SK-N-SH (cell line): ENCODE results near the genes SLC17A5, MEI4 and IRAK1BP1.

- RRBS: no CpG with 5 or more reads among the region's 16 CpGs
CAGE:
- cytosol, long polyA plus RNA: no peak
- long polyA plus RNA: no peak
- nucleus, long polyA plus RNA: no peak
Measured at GRCh38 chr6:71585055-71585394, 296.4 kb downstream of the OGFRL1 start.

DNA sequence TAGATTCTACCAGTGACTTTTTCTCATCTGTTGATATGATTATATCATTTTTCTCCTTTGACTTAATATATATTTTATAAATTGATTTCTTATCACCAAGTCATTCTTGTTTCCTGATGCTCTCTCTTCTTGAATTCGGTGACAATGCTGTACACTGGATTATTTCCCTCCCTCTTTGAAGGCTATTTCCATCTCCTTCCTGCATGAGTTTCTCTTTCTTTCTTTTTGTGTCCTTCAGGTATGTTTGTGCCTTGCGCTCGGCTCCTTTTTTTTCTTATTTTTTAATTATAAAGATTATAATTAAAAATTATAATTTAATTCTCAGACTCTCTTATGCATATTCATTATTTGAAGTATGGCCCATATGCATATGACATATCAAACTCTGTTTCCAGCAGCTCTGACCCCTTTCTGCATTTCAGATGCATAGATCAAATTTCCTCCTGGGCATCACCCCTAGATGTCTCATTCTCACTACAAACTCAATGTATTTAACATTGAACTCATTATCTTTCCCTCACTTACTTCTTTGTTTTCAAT is 232.8 kb upstream of the RIMS1 start:
- RRBS: no CpG with 5 or more reads among the region's 3 CpGs
CAGE:
- cytosol, long polyA plus RNA: no peak
- long polyA plus RNA: no peak
- nucleus, long polyA plus RNA: no peak

- RRBS: no CpG with 5 or more reads among the region's 1 CpG
CAGE:
- cytosol, long polyA plus RNA: no peak
- long polyA plus RNA: no peak
- nucleus, long polyA plus RNA: start-site peak on the plus strand at chr6:72771196-72771266, 54 and 27 reads in 2 replicates
Measured at GRCh38 chr6:72771082-72771513, 149.2 kb downstream of the KCNQ5 start.

DNA sequence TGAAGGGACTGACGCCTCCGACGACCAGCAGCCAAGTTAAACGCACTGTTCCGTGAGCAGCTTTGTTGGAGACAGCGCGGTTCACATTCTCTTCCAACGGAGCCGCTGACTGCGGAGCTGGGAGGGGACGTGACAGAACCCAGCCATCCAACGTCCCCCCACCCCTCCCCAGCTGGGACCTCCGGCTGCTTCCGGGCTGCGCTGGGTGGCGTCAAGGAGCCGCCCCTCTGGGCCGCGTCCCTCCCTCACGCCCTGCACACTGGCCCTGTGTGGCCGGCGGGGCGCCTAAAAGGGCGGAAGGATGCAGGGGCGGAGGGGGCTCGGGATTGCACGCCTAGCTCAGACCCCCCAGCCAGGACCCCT is 36.3 kb upstream of the KHDC1 start:
- RRBS: 20% methylated on average over 6 of the region's 27 CpGs
CAGE:
- cytosol, long polyA plus RNA: no peak
- long polyA plus RNA: no peak
- nucleus, long polyA plus RNA: no peak

GRCh38 chr6:73451219-73451435 is 970 bp downstream of the CGAS start:
- RRBS: no CpG with 5 or more reads among the region's 11 CpGs
CAGE:
- cytosol, long polyA plus RNA: no peak
- long polyA plus RNA: no peak
- nucleus, long polyA plus RNA: no peak

DNA sequence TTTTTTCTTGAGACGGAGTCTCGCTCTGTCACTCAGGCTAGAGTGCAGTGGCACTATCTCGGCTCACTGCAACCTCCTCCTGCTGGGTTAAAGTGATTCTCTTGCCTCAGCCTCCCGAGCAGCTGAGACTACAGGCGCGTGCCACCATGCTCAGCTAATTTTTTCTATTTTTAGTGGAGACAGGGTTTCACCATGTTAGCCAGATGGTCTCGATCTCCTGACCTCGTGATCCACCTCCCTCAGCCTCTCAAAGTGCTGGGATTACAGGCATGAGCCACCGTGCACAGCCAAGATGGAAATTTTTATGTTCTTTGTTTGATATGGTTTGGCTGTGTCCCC is 14.9 kb downstream of the EEF1A1 start:
- RRBS: no CpG with 5 or more reads among the region's 9 CpGs
CAGE:
- cytosol, long polyA plus RNA: no peak
- long polyA plus RNA: no peak
- nucleus, long polyA plus RNA: no peak

DNA sequence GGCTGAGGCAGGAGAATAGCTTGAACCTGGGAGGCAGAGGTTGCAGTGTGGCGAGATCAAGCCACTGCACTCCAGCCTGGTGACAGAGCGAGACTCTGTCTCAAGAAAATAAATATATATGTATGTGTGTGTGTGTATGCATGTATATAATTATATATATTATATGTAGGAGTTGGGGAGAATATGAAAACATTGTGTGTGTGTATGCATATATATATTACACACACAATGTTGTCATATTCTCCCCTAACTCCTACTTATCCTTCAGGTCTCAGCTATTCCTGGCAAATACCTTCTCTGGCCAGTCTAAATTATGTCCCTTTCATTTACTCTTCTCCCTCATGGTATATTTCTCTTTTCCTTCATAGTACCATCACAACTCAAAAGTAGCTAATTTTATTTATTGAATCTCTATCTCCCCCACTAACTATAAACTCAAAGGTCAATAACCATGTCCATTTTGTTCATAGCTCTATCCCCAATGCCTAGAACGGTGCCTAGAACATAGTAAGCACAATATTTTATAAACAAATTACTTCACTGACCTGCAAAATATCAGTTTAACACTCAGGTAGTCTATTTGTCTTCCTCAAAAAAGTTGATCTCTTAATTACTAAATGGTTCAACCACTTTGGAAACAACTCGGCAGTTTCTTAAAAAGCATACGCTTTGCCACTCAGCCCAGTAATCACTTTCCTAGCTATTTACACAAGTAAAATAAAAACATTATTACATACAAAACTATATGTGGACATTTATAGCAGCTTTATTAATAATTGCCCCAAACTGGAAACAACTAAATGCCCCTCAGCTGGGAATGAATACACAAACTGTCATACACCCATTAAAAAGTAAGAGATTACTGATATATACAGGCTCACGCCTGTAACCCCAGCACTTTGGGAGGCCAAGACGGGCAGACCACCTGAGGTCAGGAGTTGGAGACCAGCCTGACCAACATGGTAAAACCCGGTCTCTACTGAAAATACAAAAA is 7.6 kb downstream of the EEF1A1 start:
- RRBS: no CpG with 5 or more reads among the region's 8 CpGs
CAGE:
- cytosol, long polyA plus RNA: no peak
- long polyA plus RNA: no peak
- nucleus, long polyA plus RNA: no peak

DNA sequence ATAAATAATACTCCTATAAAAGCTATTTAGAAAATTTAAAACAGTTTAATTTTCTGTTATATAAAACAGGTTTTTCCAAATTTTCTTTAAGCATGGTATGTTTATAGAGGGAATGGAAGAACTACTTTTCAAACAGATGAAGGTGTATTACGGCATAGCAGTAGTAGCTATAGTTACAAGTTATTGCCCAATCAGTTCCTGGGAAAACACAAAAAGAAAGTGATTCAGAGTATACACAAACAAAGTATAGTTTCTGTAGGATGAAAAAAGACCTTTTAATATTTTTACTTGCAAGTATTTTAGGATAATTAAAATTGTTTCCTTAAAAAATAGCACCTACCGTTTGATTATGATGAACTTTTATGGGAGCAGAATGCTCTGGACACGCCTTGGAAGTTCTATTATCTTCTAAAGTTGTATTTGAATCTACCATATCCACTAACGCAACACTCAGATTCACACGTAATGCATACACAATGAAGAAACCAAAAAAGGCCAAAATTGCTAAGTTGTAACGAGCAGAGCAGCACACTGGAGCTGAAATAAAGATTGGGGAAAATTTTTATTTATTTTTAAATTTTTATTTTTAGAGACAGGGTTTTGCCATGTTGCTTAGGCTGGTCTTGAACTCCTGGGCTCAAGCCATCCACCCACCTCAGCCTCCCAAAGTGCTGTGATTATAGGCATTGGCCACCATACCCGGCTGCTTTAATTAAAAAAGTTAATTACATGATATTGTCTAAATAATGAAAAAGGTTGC is 9.5 kb downstream of the SLC17A5 start:
- RRBS: no CpG with 5 or more reads among the region's 7 CpGs
CAGE:
- cytosol, long polyA plus RNA: no peak
- long polyA plus RNA: no peak
- nucleus, long polyA plus RNA: no peak

GRCh38 chr6:73653749-73654749 is at the start of gene SLC17A5:
Gene SLC17A5, minus strand, starts transcription at chr6:73653992.
- RRBS: under 1% methylated on average over 12 of the region's 77 CpGs
CAGE:
- cytosol, long polyA plus RNA: no peak
- long polyA plus RNA: no peak
- nucleus, long polyA plus RNA: start-site peak on the minus strand at chr6:73653933-73654014, 23 and 32 reads in 2 replicates

DNA sequence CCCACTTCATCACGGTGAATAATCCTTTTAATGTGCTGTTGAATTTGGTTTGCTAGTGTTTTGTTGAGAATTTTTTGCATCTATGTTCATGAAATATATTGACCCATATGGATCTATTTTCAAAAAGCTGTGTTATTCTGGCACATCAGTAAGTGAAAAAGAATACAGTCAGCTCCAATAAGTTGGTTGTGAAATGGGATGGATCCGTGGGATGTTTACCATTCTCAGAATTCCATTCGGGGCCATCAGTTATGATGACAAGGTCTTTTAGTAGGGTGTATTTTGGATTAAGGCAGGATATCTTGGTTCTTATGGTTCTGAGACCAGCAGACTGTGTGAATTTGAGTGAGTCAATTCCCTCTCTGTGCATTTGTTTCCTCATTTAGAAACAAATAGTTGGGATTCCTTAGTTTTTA is 287.3 kb downstream of the CD109 start:
- RRBS: no CpG with 5 or more reads among the region's 3 CpGs
CAGE:
- cytosol, long polyA plus RNA: no peak
- long polyA plus RNA: no peak
- nucleus, long polyA plus RNA: no peak

- RRBS: no CpG with 5 or more reads among the region's 4 CpGs
CAGE:
- cytosol, long polyA plus RNA: no peak
- long polyA plus RNA: no peak
- nucleus, long polyA plus RNA: no peak
Measured at GRCh38 chr6:75481429-75482353, 11.9 kb downstream of the FILIP1 start.

DNA sequence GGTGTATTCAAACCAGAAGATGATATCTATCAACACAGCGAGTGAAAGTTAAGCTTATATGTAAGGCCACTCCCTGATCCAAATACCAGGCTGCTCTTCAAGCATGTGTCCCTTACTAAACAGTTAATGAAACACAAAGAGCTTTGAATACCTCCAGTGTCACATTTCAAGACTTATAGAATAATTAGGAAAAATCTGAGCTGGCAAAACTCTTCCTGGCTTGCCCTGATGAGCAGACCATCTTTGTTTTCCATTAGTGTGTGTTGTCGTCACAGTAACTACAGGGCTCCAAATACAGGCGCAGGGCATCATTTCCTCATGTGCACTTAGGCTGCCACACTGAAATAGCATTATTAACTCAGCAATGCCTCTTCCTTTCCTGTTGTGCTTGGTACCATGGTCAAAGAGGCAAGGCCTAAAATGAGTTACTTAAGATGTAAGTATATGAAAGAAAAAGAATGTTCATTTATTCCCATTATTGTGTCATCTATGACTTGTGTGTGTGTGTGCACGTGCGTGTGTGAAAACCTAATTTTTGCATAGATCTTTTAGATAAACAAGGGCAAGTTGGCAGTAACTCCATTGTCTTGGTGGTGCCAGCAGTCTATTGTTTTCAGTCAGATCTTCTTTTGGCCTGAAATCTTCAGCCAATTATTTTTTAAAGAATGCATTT is 6.4 kb downstream of the FILIP1 start:
- RRBS: no CpG with 5 or more reads among the region's 5 CpGs
CAGE:
- cytosol, long polyA plus RNA: no peak
- long polyA plus RNA: no peak
- nucleus, long polyA plus RNA: no peak

- RRBS: no CpG with 5 or more reads among the region's 3 CpGs
CAGE:
- cytosol, long polyA plus RNA: no peak
- long polyA plus RNA: no peak
- nucleus, long polyA plus RNA: no peak
Measured at GRCh38 chr6:75490912-75491692, 2.5 kb downstream of the FILIP1 start.

- RRBS: no CpG with 5 or more reads among the region's 2 CpGs
CAGE:
- cytosol, long polyA plus RNA: no peak
- long polyA plus RNA: no peak
- nucleus, long polyA plus RNA: no peak
Measured at GRCh38 chr6:75640420-75640771, 38.7 kb downstream of the SENP6 start.

DNA sequence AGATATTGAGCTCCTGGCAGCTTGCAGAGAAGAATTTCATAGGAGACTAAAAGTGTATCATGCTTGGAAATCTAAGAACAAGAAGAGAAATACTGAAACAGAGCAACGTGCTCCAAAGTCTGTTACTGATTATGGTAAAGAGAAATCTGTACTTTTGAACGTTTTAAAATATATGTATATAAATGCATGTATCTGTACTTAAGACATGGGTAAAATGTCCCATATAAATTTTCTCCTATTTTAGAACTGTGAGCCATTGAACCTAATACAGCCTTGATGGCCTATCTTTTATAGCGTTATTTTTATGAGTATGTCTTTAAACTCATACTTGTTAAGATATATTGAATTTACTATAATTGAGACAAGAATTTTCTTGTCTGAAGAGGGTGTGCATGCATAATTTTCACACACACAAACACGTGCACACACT is 159.5 kb downstream of the MYO6 start:
- RRBS: no CpG with 5 or more reads among the region's 4 CpGs
CAGE:
- cytosol, long polyA plus RNA: no peak
- long polyA plus RNA: no peak
- nucleus, long polyA plus RNA: no peak

DNA sequence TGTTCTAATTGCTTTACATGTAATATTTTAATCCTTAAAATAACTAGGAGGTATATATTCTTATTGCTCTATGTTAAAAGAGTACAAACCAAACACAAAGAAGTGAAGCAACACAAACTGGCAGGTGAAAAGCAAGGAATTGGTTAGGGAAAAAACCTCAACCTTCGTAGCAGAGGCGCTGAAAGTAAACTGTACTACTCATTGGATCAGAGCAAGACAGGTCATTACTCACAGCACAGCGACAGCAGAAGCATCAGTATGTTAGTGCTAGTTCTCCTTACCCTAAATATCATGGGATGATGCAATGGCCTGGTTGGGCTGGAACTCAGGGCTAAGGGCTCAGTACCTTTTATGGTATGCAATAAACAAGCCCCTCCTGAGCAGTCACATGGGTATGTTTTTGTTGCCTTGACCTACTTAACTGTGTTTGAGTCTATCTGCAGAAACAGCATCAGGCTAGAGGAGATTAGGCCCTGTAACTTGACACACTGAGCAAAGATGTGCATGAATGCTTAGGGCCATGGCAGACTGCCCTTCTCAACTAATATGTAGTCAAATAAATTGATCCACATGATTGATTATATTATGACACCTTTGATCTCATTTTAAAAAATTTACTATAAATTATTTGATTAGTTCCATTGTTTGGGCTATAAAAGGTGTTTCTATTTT is 369.4 kb upstream of the IMPG1 start:
- RRBS: no CpG with 5 or more reads among the region's 3 CpGs
CAGE:
- cytosol, long polyA plus RNA: no peak
- long polyA plus RNA: no peak
- nucleus, long polyA plus RNA: no peak

DNA sequence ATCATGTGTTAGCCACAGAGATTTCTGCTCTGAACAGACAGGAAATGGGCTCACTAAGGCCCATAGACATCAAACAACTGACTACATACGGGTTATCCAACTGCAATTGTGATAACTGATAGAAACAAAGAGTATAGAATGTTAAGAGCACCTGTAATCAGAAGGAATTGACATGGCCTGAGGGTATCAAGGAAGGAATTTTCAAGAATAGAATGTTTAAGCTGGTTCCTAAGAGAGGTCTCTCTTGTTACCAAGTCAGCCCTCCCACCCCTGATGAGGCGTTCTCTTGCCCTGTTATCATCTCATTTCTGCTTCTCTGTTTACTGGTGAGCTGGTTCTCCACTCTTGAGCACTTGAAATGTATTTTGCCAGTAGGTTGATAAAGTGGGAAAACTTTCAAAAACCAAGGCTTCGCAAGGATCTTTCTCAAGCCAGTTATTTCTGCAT is at the start of gene MEI4:
MEI4 (plus strand) TSS at position 273 of the 447 bp plus-strand sequence.
- RRBS: no CpG with 5 or more reads among the region's 3 CpGs
CAGE:
- cytosol, long polyA plus RNA: no peak
- long polyA plus RNA: no peak
- nucleus, long polyA plus RNA: no peak

DNA sequence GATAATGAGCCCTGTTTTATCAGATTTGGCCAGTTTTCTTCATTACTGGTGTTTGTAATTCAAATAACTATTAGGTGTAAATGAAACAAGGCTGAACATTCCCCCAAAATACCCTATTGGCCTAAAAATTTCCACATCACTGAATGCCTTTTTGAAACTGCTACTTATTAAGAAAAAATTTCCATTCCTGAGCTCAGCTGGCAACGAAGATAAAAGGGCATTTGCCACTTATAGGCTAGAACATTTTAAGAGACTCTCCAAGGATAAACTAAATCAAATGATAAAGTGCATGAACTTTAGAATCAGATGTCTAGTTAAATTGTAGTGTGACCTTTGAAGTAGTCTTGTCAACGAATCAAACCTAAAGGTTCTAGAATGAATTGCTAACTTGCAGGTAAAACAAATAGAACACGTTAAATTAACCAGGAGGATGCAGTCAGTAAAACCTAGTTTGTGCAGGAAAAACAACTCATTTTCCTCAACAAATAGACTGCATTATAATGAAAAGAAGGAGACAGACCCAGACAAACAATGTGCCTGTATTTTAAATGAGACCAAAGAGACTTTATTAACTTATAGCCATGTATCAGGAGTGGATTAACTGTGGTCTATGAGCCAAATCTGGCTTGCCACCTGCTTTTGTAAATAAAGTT is 184.2 kb downstream of the MEI4 start:
- RRBS: no CpG with 5 or more reads among the region's 3 CpGs
CAGE:
- cytosol, long polyA plus RNA: no peak
- long polyA plus RNA: no peak
- nucleus, long polyA plus RNA: no peak

GRCh38 chr6:78866968-78868144 is at the start of gene IRAK1BP1:
Gene IRAK1BP1, plus strand, starts transcription at chr6:78867551.
- RRBS: 1% methylated on average over 24 of the region's 62 CpGs
CAGE:
- cytosol, long polyA plus RNA: no peak
- long polyA plus RNA: no peak
- nucleus, long polyA plus RNA: no peak

GRCh38 chr6:78957795-78958998 is 90.8 kb downstream of the IRAK1BP1 start:
- RRBS: no CpG with 5 or more reads among the region's 8 CpGs
CAGE:
- cytosol, long polyA plus RNA: no peak
- long polyA plus RNA: no peak
- nucleus, long polyA plus RNA: no peak